Camera-type eye (tissue), 1 donor: ENCODE results near the gene ACOD1.

- RAMPAGE, long total RNA = no peak
Measured at GRCh38 chr13:75326061-75327105, 155.6 kb downstream of the TBC1D4 start.

- RAMPAGE, long total RNA = no peak
Measured at GRCh38 chr13:75391874-75392336, 90.1 kb downstream of the TBC1D4 start.

- RAMPAGE, long total RNA = no peak
Measured at GRCh38 chr13:75789463-75789929, 153.4 kb downstream of the LMO7 start.

- RAMPAGE, long total RNA = no peak
Measured at GRCh38 chr13:75802157-75802706, 166.1 kb downstream of the LMO7 start.

- RAMPAGE, long total RNA = no peak
Measured at GRCh38 chr13:75807849-75808284, 171.7 kb downstream of the LMO7 start.

DNA sequence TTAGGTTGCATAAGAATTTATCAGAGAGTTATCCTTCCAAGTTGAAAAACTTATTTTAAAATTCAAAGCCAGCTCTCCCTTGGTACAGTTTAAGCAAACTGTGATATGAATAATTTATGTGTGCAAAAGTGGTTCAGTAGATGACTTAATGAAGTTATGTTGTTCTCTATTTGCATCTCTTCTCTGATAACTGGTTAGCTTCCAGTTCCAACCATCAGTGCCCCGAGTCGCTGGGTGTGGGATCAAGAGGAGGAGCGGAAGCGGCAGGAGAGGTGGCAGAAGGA lies 204.0 kb downstream of the LMO7 start:
- RAMPAGE, long total RNA = no peak

- RAMPAGE, long total RNA = no peak
Measured at GRCh38 chr13:76798112-76798338, 88.2 kb downstream of the KCTD12 start.

GRCh38 chr13:76820771-76821163 lies 65.4 kb downstream of the KCTD12 start:
- RAMPAGE, long total RNA = no peak

GRCh38 chr13:76882377-76882813 lies 3.8 kb downstream of the KCTD12 start:
- RAMPAGE, long total RNA = no peak

- RAMPAGE, long total RNA = no peak
Measured at GRCh38 chr13:76948075-76948562, at the start of gene ACOD1. Gene ACOD1 (plus strand): TSS chr13:76948511.

- RAMPAGE, long total RNA = no peak
Measured at GRCh38 chr13:77013194-77013915, 13.6 kb downstream of the FBXL3 start.

- RAMPAGE, long total RNA = no peak
Measured at GRCh38 chr13:79362292-79363077, 43.6 kb downstream of the RBM26 start.

- RAMPAGE, long total RNA = no peak
Measured at GRCh38 chr13:79377213-79377738, 28.8 kb downstream of the RBM26 start.

GRCh38 chr13:79387562-79388186 lies 18.4 kb downstream of the RBM26 start:
- RAMPAGE, long total RNA = no peak

GRCh38 chr13:79988605-79988988 lies 352.3 kb downstream of the SPRY2 start:
- RAMPAGE, long total RNA = no peak

- RAMPAGE, long total RNA = no peak
Measured at GRCh38 chr13:80132646-80133662, 208.0 kb downstream of the SPRY2 start.

GRCh38 chr13:80168370-80168600 lies 172.6 kb downstream of the SPRY2 start:
- RAMPAGE, long total RNA = no peak

DNA sequence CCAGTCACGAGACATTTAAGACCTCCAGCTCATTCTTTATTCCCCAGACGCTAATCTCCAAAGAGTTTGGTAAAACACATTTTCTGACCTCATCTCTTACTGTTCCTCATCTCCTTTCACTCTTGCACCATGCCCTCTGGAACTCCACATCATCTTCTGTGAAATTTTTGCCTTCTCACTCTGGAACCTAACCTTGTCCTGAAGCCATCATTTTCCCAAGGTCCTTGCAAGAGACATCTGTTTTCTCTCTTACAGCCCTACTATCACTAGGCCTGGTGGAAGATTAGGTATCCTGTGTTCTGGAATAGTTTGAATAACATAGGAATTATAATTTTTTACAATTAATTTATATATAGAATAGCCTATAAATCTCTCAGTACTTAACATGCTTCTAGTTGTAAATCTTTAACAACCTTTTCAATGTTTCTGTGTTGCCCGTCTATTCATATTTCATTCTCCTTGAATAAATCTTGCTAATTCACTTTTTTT lies 37.4 kb downstream of the SPRY2 start:
- RAMPAGE, long total RNA = no peak

- RAMPAGE, long total RNA = no peak
Measured at GRCh38 chr13:80334561-80335188, 6.3 kb downstream of the SPRY2 start.

- RAMPAGE, long total RNA = no peak
Measured at GRCh38 chr13:80359785-80360304, 18.9 kb upstream of the SPRY2 start.